Subcutaneous adipose tissue (tissue), 3 donors: ENCODE measurements around a stretch of chr13.

- PRO-cap, result no peak
- RAMPAGE, long total RNA, 3 experiments, result no peak in any of the 3 experiments
Observed at GRCh38 chr13:98529328-98530364, 47.3 kb downstream of the STK24 start.

DNA sequence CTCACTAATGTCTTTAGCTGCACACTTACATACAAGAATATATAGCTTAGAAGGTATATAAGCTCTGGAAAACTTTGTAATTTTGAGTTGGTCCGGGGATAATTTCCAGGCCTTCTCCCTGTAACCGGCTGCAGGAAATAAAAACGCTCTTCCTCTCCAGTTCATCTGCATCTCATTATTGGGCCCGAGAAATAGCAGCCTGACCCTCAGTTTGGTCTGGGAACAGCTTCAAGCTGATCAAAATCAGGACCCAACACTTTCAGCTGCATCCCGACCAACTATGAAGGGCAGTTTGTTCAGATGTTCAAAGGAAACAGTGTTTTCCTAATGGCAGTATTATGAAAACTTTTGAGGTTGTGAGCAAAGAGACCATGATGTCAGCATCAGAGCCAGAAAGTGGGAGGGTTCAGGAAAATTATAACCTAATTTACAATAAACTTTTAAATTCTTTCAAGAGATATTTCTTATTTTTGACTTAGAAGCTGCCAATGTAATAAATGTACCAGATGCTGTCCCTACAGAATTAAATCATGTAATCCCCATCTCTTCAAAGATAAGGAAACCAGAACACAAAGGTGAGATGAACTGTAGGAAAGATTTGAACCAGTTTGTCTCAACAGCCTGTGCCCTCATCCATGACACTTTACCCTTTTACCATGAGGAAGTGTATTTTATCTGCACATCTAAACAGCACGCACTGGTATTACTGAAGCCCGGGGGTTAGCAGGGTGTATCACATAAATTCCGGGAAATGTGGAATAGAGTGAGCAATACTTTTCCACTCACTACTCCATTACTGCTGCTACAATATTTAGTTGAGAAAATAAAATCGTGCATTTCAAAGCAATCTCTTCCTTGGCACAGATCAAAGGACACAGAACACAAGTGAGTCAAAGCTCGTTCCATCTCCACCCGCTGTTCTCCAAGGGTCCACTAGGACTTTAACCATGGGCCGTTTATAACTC lies 35.5 kb downstream of the STK24 start:
- PRO-cap, result no peak
- RAMPAGE, long total RNA, 3 experiments, result no peak in any of the 3 experiments

GRCh38 chr13:98548948-98550176 lies 27.5 kb downstream of the STK24 start:
- PRO-cap, result no peak
- RAMPAGE, long total RNA, 3 experiments, result start-site peak on the minus strand in 1 of 3 experiments, at chr13:98549693-98549935 at its widest, 5 reads per replicate

- PRO-cap, result no peak
- RAMPAGE, long total RNA, 3 experiments, result no peak in any of the 3 experiments
Observed at GRCh38 chr13:98570447-98570756, 6.5 kb downstream of the STK24 start.

- PRO-cap, result no peak
- RAMPAGE, long total RNA, 3 experiments, result no peak in any of the 3 experiments
Observed at GRCh38 chr13:98584754-98585331, 7.9 kb upstream of the STK24 start.

GRCh38 chr13:98784879-98785128 lies 32.3 kb upstream of the SLC15A1 start:
- PRO-cap, result no peak
- RAMPAGE, long total RNA, 3 experiments, result no peak in any of the 3 experiments

DNA sequence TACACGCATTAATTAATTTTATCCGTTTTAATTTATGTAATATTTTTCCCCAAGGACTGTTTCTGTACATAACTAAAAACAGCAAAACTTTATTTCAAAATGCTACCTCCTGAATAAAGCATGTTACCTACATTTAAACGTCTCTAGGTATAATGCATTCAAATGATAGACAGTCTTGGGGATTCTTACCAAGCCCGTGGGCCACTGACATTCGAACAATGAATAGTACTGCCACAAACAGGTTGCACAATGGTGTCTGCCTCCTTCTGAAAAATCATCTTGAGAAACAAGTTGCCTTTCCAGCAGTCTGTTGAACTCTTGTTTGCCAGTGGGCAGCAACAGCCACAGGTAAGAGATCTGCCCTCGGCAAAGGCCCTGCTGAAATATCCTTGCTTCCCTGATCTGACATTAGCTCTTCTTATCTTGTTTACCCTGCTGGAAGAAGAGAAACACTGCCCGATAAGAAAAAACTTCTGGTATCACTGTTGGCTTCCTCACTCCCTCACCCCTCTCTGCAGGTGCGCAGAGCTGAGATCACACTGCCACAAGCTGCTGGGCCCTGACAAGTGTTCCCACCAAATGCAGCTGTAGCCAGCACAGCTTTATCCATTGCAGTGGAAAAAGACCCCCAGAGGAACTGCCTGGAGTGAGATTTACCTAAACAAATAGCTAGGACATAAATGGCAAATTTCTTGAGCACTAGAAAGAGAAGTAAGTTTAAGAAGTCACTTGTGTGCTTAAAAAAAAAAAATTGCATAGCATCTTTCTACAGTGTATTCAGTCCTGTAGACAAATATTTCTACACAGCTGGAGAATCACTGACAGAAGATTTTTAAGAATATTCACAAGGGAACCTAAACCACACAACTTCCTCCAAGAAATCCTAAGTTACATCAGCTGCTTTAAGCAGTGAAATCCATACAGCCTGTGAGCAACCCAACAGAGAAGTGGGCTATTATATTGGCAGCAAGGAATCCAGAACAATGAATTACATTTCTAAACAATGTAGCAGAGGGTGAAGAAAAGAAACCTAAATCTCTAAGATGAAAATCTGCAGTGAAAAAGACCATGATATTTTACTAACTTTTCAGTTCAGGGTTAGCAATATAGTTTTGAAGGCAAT lies 1.8 kb downstream of the DOCK9 start:
- PRO-cap, result no peak
- RAMPAGE, long total RNA, 3 experiments, result no peak in any of the 3 experiments

DNA sequence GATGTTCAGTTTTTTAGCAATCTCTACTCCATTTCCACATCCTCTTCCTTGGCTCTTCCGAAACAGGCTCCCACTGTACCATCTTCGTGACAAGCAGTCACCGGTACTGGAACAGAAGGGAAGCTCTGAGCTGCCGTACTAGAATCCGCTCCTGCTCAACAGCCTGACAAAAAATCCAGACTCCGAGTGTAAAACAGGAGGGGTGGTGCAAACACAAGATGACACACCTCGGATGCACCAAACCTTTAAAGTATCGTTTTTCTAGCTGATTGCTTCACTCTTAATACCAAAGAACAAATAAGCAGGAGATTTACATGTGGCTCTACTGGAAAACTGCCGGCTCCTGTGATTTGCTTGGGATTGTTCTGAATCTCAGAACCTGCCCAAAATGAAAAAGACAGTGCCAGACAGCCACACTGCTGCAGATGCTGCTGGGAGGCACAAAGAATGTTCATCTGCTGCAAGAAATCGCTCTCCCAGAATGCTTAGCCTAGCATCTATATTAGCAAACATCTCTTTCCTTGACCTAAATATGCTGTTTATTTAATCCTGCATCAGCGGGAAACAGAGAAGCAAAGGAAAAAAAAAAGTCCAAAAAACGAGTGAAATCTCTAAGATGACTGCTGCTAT lies 37.9 kb upstream of the DOCK9 start:
- PRO-cap, result no peak
- RAMPAGE, long total RNA, 3 experiments, result no peak in any of the 3 experiments

- PRO-cap, result no peak
- RAMPAGE, long total RNA, 3 experiments, result no peak in any of the 3 experiments
Observed at GRCh38 chr13:99228575-99229490, 28.2 kb downstream of the UBAC2 start.

GRCh38 chr13:99293149-99294499 lies 13.6 kb downstream of the GPR183 start:
- PRO-cap, result no peak
- RAMPAGE, long total RNA, 3 experiments, result no peak in any of the 3 experiments

DNA sequence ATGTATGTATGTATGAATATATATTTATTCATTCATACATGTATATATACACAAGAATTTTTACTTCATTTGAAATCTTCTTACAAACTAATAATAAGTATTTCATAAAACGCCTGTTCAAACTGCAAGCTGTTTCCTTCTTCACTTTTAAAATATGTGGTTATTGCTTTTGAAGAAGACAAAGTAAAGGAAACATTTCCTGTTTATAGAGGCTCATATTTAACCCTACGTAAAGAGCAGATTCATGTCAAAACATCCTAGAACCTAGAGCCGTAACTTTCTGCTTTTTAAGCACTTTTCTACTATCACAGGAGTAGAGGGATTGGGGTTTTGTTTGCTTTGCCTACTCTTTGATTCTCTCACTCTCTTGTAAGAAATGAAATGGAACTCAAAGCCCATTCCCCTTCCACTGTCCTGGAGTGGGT lies 53.9 kb upstream of the GPR183 start:
- PRO-cap, result no peak
- RAMPAGE, long total RNA, 3 experiments, result no peak in any of the 3 experiments

- PRO-cap, result no peak
- RAMPAGE, long total RNA, 3 experiments, result no peak in any of the 3 experiments
Observed at GRCh38 chr13:99415207-99415691, 86.0 kb upstream of the TM9SF2 start.

- PRO-cap, result unidirectional peak, plus-strand start at chr13:99497011
- RAMPAGE, long total RNA, 3 experiments, result start-site peak on the minus strand in 1 of 3 experiments, at chr13:99496793-99496804 at its widest, 6 reads per replicate
Observed at GRCh38 chr13:99495937-99497267, 4.9 kb upstream of the TM9SF2 start.

DNA sequence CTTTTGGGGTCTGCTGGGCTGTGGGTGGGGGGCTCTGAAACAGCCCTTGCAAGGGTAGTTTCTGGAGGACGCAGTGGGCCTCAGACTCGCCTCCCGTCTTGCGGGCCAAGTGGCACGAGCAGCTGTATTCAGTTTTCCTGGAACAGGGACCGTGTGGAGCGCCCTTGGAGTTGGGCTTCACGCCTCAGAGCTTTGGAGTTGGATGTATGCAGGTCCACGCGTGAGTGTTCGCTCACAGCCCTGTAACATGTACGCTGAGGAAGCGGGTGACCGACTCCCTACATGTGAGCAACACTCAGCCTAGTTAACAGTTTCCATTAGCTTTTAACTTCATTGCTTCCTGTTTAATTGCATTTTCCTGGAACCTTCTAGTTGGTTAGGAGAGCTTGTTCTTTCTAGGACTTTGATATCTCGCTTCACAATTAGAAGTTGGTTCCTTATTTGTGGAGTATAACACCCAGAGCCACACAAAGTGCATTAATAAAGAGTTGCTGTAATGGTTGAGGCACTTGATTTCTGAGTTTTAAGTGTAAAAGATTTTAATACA lies 710 bp downstream of the TM9SF2 start:
- PRO-cap, result no peak
- RAMPAGE, long total RNA, 3 experiments, result no peak in any of the 3 experiments

GRCh38 chr13:99524355-99524720 lies 23.1 kb downstream of the TM9SF2 start:
- PRO-cap, result no peak
- RAMPAGE, long total RNA, 3 experiments, result no peak in any of the 3 experiments

DNA sequence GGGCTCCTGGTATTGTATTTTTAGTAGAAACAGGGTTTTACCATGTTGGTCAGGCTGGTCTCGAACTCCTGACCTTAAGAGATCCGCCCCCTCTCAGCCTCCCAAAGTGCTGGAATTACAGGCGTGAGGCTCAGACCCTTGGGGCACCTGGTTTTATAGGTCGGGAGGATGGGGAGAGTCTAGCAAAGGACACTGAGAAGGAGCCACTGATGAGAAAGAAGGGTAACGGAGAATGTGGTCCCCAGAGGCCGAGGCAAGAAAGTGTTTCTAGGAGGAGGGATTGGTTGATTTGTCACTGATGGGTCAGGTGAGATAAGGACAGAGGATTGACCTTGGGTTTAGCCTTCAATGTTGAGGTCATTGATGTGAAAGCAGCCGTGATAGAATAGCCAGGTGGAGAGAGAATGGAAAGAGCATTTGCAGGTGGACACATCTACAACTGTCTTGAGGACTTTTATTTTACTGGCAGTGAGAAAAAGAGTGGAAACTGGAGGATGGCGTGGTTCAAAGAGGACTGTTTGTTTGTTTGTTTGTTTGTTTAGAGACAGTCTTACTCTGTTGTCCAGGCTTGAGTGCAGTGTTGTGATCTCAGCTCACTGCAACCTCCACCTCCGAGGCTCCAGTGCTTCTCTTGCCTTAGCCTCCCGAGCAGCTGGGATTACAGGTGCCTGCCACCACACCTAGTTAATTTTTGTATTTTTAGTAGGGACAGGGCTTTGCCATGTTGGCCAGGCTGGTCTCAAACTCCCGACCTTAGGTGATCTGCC lies 23.6 kb downstream of the TM9SF2 start:
- PRO-cap, result no peak
- RAMPAGE, long total RNA, 3 experiments, result no peak in any of the 3 experiments

- PRO-cap, result no peak
- RAMPAGE, long total RNA, 3 experiments, result no peak in any of the 3 experiments
Observed at GRCh38 chr13:99686538-99687629, 80.4 kb downstream of the CLYBL start.

DNA sequence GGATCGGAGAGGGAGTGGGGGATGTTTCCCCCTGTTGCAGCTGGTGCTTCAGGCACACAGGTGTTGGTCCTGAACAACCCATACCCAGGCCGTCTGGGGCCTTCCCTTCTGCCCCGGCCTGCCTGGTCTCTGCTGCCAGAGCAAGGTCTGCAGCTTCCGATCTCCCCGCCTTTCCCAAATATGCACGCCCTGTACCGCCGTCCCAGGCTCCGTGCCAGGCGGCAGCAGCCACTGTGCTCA lies 48.6 kb downstream of the ZIC5 start:
- PRO-cap, result no peak
- RAMPAGE, long total RNA, 3 experiments, result no peak in any of the 3 experiments

- PRO-cap, result no peak
- RAMPAGE, long total RNA, 3 experiments, result no peak in any of the 3 experiments
Observed at GRCh38 chr13:99970742-99970977, 907 bp downstream of the ZIC5 start.

DNA sequence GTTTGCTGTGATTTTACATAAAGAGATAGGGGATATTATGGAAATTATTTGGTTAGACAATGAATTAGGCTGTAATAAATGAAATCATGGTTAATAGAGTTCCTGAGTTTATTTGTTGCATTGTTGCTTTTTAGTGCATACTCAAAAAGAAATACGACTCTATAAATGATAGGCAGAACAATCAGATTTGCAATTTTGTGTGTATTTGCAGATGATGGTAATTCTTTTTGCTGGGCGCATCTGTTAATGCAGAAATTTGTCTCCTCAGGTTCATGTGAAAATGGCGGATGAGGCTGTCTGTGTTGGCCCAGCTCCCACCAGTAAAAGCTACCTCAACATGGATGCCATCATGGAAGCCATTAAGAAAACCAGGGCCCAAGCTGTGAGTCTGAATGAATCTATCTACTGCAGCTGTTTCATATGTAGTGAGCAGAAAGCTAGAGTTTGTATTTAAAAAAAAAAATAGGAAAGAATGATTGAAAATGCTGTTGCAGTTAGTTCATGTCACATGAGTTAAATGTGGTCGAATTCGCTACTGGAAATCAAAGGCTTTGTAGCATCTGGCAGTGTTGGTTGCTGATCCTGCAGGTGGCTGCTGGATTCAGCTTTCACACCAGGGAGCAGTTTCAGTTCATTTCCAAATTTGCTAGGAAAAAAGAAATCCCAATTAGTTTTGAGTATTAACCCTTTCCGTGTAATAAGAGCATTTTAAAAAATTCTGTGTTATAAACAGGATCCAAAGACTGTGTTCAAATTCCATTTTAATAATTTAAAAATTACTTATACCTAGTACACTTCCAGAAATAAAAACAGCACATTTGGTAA lies 66.0 kb downstream of the PCCA start:
- PRO-cap, result no peak
- RAMPAGE, long total RNA, 3 experiments, result no peak in any of the 3 experiments